Colonic mucosa (tissue), 1 donor: ENCODE results near the genes SELENOS and OR4F6.

- PRO-cap = no peak
Observed at GRCh38 chr15:100114456-100115094, 227.2 kb downstream of the ADAMTS17 start.

GRCh38 chr15:100211983-100212603, 129.7 kb downstream of the ADAMTS17 start:
- PRO-cap = no peak

DNA sequence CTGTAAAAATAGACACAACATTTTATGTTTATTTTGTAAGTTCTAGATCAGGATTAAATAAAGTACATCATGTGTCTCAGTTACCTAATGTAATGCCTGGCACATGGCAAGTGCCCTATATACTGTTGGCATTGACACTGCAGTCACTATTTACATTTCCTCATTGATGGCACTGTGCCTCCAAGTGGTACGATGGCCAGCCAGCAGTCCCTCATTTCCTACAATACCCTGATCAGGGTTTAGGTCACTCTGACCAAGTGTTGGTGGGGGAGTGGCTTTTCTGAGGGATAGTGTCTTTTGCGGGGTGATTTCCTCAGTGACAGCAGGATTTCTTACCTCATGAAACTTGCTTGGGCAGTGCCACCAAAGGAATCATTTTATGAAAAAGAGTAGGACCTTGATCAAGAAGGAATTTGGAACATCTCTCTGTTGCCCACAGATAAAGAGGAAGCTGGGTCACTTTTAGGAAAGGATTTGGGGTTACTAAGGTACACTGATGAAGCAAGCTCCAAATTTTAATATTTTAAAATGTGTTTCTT, 11.5 kb downstream of the CERS3 start:
- PRO-cap = no peak

DNA sequence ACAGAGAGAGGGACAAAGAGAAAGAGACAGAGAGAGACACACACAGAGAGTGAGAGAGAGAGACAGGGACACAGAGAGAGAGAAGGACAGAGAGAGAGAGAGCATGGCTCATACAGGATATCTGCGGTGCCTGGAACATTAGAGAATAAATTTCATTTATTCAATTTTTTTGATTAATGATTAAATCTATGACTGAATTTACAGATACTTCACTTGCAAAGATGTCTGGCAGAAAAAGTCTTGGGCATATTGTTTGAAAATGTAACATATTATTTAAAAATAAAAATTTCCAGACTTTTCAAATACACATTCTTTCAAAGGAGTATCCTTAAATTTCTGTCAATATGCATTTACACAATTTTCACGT, 10.5 kb downstream of the CERS3 start:
- PRO-cap = no peak

- PRO-cap = no peak
Observed at GRCh38 chr15:100573113-100573896, 28.7 kb downstream of the LINS1 start.

DNA sequence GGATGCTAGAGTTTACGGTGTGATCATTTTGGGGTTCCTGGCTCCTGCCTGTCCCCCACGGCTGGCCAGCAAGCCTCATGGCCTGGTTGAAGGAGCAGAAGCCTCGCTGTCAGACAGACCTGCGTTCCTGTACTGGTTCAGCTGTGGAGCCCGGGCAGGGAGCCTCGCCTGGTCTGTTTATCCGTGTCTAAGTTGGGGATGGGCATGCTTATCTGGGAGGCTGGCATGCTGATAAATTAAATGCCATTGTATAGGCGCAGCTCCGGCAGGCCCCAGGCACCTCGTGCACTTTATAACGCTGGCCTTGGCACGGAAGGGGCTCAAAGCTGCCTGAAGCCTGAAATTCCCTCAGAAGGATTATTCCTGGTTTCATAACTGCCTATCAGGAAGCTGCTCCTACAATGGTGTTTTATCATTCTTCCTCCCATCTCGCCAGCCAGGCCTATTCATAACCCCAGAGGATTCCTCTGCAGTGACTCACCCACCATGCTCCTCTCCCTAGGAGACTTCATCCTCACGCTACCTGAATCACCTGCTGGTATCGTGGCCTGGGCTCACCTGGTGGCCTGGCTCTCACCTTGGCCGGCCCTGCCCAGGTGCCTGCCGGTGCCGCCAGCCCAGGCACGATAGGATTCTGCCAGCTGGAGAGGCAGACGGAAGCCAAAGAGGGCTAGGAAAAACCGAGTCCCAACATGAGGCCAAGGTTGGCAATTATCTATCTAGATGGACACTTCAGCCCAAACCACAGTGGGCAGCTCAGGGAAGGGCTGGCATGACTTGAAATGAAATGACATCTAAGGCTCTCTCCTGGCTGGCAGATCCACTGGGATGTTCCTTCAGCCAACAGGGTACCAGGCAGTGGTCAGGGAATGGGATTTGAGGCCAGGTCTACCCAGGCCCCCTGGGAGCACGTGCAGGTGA, 111.1 kb downstream of the ASB7 start:
- PRO-cap = no peak

GRCh38 chr15:101068688-101069706, 149.8 kb downstream of the LRRK1 start:
- PRO-cap = no peak

DNA sequence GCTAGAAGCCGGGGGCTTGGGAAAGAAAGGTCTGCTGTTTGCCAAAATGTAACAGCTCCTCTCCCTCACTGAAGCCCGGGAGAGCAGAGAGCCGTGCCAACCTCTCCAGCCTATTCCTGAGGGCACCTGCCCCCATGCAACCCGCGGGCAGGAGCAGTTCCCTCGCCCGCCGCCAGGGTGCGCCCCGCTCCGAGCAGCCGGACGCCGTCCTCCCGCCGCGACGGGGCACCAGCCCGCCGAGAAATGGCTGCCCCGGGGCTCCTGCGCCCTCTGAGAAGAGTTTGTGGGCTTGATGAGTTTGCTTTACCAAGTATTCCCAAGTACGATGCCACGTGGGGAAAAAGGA, 163.1 kb downstream of the CHSY1 start:
- PRO-cap = no peak

GRCh38 chr15:101275114-101275481, 2.2 kb downstream of the SELENOS start:
- PRO-cap = unidirectional peak, plus-strand start at chr15:101275307

- PRO-cap = bidirectional peak, plus-strand start at chr15:101277625, minus-strand start at chr15:101277446
Observed at GRCh38 chr15:101276916-101277781, at the start of gene SELENOS. Gene SELENOS, minus strand, starts transcription at chr15:101277485.

- PRO-cap = no peak
Observed at GRCh38 chr15:101333982-101334340, 38.9 kb upstream of the SNRPA1 start.

DNA sequence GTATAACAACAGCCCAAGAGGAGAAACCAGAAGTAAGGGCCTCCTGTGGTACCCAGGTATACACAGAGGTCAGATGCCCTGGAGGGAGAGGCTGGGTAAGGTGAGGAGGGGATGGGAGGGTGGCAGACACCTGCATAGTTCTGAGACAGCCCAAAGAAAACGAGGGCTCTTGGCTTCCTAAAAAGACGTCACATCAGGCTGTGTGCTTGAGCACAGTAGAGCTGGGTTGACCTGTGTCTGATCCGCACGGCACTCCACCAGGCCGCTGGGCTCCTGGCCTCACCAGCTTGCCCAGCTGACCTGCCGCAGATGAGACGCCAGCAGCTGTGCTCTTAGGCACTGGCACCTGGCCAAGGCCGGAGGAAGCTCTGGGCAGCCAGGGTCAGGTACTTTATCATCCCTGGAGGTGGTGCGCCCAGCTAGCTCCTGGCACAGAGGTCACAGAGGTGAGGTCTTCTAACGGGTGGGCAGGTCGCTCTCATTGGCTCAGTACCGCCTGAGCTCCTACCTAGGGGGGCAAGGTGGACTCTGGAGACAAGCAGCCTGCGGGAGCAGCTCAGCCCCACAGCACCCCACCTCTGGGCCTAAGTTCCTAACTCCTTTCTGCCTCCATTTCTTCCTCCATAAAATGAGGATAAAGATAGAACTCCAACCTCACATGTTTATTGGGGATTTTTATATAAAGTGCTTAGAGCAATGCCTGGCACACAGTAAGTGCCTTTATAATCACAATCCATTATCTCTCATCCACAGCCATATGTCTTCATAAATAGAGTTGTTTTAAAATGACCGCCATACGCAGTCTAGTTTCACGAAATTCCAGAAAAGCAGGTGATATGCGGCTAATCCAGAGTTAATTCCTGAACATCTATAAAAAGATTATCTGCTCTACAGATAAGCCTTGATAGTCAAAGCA, 82.1 kb upstream of the SNRPA1 start:
- PRO-cap = no peak

- PRO-cap = no peak
Observed at GRCh38 chr15:101450767-101452064, 38.3 kb downstream of the PCSK6 start.

DNA sequence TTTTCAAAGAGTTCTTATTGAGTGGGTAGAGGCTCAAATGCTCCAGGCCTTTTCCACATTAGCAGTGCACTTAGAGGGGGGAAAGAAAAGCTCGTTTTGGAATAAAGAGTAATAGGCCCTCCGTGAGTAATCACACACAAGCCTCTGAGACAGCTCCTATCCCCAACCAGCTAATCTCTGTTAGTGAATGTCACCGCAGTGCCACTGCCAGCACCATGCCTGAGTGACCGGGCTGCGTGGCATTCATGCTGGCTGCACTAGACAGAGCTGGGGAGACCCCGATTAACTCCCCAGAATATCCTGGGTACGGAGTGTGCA, 2.5 kb downstream of the PCSK6 start:
- PRO-cap = no peak

GRCh38 chr15:101723014-101723614, 1.2 kb downstream of the TARS3 start:
- PRO-cap = no peak

GRCh38 chr15:101803281-101803669, at the start of gene OR4F6:
Gene OR4F6, plus strand, starts transcription at chr15:101803509.
- PRO-cap = no peak